Vein endothelial cell (primary cell): ENCODE measurements around a stretch of chr16.

DNA sequence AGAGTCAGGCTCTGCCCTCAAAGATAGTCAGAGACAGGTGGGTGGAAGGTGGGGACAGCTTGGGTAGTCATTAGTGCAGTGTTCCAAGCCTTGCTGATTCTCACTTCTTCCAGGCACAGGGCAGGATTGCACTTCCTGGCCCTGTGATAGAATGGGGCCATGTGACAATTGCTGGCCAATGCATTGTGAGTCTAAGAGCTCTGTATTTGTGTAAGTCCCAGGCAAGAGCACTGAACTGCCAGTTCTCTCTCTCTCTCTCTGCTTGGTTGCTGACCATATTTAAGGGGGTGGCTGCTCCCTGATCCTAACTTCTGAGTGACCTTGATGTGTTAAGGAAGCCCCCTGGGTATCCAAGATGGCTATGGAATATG is 112.1 kb downstream of the C16orf78 start:
- CAGE, long polyA plus RNA = no peak

DNA sequence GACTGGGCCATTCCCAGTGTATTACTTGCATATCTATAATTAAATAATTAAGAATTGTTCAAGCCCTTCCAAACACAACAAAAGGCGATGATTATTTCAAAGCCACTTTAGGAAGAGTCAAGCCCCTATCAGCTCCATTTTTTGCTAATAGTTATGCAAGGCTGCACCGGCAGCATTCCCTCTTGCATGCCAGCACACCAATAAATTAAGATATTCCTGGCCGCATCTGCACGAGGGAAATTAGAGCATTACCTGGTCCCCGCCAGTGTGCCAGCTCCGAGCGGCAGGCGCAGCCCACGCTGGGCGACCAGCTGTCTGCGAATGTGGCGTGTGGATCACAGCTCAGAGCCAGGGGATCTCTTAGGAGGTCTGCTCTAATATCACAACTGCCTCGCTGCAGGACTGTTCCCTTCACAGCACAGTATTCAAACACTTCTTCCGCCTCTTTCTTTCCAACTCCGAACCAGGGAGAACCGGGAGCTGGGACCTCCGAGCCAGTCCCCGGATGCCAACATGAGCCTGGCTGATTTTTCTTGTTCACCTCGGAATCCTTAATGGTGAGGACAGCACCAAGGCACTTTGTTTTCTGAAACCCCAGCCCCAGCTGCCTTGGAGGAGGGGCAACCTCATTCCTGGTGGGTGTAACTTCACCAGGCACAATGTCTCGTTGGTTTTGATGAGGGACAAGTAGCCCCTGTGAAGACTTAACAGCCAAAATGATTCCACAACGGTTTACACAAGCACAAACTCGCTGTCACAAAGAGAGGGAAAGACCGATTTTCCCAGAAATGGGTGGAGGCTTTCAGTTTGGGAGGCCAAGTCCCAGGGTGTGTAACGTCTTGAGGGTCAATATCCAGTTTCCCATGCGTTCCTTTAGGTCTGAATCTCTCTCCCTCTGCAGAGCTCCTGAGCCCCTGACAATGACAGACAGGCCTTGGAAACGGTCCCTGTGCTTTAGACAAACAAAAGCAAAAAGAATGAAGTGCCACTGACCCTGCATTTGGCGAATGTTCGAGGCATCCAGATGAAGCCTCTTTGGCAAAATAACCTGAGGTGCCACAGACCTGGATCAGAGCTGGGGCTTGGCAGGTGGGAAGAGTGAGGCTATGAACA is 213.1 kb downstream of the C16orf78 start:
- CAGE, long polyA plus RNA = no peak

GRCh38 chr16:49663460-49664718 is 192.0 kb downstream of the ZNF423 start:
- CAGE, long polyA plus RNA = no peak

DNA sequence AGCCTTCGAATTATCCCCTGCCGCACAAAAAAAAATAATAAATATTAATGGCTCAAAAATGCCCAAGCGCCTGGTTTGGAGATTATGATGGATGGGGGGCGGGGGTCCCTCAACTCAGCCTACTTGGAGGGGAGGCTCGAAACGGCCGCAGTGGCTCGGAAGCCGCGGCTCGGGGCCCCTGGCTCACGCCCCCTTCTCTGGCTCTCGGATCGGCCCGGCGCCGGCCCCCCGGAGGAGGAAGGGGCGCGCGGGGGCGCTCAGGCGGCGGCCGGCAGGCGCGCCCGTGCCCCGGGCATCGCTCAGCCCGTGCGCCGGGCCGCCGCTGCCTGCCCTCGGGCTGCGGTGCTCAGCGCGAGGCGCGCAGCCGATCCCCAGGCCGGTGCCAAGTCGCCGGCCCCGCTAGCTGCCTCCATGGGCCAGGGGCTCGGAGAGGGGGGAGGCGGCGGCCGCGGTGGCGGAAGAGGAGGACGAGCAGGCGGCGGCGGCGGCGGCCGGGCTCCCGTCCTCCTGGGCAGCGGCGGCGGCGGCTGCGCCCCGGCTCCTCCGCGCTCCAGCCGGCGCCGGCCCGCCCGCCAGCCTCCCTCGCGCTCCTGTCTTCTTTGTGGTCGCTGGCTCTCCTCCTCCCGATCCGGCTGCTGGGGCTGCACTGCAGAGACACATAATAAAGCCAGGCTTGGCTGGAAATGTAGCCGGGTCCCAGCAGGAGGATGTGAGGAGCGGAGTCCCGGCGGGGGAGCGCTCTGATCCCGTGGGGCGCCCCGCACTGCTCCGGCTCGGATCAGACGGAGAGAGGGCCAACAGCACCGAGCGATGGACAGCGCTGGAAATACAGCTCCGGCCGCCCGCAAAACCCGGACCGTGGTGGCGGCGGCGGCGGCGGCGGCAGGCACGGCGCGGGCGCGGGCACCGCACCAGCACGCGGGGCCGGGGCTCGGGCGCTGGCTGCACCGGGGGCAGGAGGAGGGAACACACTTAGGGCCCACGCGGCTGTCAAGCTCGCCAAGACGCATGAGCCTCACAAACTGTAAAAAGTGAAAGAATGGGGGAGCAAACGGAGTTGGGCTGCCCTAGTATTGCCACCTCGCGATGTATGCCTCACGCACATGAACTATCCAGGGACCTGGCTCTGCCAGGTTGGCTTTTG is 904 bp upstream of the ZNF423 start:
- CAGE, long polyA plus RNA = no peak

DNA sequence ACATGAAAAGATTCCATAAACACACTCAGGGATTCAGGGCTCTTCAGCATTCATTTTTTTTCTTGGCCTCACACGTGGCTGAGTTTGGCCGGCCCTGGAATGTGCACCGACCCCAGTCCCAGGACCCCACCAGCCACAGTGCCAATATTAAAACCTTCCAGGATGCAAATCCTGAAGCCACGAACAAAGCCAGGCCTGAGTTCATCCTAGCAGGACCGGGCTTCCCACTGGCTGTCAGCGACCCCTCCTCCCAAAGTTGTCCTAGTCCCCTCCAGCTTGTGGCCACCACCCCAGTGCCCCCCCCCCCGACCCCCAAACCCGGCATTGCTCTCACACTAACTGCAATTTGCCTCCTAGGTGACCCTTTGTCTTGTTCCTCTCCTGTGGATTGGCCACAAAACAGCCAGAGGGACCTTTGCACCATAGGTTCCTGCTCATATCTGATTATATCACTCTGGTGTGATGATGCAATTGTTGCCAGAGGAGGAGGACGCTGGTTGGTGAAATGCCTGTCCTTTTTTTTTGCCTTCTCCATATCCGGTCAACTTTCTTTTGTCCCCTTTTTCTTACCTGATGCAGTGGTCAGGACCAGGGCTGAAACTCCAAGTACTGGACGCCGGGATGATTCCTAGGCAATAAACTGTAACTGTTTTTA is 27.9 kb upstream of the ZNF423 start:
- CAGE, long polyA plus RNA = no peak

DNA sequence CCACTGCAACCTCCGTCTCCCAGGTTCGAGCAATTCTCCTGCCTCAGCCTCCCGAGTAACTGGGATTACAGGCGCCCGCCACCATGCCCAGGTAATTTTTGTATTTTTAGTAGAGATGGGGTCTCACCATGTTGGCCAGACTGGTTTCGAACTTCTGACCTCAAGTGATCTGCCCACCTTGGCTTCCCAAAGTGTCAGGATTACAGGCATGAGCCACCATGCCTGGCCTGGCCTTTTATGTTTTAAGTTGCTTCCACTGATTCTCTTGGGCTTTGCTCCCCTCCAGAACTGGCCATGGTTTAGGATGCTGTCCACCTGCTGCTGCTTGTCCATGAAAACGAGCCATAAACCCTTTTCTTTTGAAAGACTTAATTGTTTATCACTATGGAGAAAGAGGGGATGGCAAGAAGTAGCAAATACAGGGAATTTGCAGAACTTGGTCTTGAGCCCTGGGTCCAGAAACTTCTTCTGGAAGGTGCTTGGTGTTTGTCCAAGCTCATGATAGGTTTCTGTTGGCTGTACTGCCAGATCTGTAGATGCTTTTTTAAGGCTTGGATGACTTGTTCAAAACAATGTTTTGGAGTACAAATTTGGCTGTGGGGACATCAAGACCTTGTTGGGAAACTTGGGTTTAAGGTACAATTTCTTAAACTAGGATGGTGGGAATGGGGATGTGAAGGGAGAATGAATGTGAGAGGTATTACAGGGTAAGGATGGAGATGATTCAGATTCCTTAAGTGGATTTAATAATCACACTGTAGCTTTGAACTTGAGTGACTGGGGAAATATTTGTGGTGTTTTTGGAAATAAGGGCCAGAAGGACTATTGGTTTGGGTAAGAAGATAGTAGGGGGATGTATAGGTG is 5.3 kb downstream of the TENT4B start:
- CAGE, long polyA plus RNA = no peak

GRCh38 chr16:50315962-50317121 is 50.0 kb downstream of the ADCY7 start:
- CAGE, long polyA plus RNA = no peak

DNA sequence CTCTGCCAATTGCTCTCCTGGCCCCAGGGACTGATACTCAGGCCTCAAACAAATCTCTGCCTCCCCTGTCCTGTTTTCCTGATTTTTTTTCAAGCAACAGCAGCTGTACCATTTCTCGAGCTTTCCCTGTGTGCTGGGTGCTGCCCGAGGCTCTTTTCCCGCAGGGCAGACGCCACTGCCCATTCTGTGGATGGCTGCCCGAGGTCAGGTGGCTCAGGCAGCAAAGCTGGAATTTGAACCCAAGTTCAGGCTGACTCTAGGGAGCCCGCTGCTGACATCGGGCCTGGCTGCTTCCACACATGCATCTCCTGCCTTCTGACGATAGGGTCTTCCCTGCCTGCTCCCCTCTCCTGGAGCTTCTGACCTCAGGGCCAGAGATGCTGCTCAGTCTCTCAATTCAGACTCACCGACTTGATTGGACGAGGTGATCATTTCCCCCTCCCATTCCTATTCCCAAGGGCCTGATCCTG is 87.2 kb upstream of the NKD1 start:
- CAGE, long polyA plus RNA = no peak

DNA sequence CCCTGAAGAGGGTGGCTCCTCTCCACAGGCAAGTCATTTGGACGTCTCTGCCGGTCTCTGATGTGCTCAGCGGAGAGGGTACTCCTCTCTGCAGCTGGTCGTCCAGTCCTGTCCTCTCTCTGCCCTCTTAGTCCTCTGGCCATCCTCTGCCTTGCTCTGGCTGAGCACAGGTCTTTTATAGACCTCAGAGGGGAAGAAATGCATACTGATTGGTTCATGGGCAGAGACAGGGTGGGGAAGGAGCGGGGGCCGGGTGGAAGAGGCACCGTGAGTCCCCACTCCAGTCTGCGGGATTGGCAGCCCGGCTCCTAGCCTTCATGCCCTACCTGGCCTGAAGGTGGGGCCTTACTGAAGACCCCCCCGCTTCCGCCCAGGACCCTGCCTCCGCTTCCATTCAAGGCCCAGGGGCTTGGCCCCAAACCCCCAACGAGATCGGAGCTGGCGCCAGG is 69.9 kb upstream of the NKD1 start:
- CAGE, long polyA plus RNA = no peak

GRCh38 chr16:50613324-50614034 is 65.3 kb downstream of the NKD1 start:
- CAGE, long polyA plus RNA = no peak

- CAGE, long polyA plus RNA = no peak
Measured at GRCh38 chr16:50695407-50696444, 2.3 kb downstream of the NOD2 start.

DNA sequence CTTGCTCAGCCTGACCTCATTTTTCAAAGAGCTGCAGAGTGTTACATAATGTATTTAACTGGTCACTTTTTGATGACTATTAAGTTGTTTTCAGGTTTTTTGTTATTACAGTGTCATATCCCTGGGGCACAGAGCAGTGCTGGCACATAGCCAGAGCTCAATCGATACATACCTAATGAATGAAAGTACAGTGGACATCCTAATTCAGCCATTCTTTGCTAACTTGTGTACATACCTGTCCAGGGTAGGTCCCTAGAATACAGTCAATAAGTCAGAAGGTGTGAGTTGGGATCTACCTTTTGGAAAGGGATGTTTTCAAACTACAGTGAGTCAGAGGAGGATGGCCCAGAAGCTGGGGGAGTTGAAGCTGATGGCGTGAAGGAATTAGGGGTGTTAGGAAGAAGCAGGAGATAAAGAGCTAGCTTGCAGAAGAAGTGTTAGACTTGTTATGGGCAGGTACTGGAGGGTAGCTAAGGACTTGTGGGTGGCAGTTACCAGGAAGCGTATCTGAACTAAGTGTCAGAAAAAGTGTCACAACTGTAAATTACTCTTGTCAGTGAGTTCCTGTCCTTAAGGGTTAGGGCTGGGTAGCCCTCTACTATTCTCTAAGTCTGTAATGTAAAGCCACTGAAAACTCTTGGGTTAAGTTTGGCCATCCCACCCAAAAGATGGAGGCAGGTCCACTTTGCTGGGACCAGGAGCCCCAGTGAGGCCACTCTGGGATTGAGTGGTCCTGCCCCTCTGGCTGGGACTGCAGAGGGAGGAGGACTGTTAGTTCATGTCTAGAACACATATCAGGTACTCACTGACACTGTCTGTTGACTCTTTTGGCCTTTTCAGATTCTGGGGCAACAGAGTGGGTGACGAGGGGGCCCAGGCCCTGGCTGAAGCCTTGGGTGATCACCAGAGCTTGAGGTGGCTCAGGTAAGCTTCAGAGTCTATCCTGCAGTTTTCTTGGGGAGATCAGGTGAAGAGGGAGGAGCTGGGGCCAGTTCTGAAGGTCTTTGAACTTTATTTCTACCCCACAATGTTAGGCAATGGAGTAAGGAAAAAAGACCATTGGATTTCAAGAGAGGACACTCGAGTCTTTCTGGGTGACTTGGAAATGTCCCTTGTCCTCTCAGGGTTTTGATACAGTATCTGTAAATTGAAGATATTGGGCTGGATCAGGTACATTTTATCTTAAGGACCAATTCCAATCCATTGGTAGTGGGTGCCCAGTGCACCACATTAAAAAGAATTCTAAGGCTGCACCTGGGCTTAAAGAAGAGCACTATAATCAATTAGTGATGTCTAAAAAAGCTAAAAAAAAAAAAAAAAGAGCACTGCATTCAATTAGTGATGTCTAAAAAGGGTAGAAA is 19.6 kb upstream of the CYLD start:
- CAGE, long polyA plus RNA = no peak

DNA sequence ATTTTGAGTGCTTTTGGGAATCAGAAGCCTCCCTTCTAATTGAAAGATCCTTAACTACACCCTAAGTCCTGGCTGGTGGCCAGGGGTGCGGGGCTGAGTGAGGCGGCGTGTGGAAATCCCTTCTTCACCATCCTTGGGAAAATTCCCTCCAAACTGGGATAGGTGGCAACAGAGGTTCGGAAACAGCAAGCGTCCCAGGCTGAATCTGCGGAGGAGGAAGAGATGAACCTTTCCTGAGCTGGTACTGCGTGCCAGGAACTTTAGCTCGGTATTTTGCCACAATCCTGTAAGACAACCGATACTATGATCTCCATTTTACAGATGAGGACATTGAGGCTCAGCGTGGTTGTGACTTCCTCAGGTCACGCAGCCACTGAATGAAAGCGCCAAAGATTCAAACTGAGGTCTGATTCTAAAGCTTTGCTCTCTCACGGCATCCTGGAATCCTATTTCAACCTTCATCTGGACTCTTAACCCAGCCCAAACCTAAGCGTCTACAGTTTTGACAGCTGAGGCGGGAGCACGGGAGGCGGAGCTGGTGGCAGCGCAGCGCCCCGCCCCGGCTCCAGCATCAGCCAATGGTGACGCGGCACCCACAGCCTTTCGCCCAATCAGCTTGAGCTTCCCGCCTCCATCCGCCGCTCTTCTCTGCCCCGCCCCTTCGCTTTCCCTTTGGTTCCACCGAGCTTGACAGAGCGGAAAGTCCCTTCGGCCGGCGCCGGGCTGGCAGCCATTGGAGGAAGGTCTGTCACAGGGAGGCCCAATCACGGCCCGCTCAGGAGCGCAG is 493 bp upstream of the CYLD start:
- CAGE, long polyA plus RNA = no peak

DNA sequence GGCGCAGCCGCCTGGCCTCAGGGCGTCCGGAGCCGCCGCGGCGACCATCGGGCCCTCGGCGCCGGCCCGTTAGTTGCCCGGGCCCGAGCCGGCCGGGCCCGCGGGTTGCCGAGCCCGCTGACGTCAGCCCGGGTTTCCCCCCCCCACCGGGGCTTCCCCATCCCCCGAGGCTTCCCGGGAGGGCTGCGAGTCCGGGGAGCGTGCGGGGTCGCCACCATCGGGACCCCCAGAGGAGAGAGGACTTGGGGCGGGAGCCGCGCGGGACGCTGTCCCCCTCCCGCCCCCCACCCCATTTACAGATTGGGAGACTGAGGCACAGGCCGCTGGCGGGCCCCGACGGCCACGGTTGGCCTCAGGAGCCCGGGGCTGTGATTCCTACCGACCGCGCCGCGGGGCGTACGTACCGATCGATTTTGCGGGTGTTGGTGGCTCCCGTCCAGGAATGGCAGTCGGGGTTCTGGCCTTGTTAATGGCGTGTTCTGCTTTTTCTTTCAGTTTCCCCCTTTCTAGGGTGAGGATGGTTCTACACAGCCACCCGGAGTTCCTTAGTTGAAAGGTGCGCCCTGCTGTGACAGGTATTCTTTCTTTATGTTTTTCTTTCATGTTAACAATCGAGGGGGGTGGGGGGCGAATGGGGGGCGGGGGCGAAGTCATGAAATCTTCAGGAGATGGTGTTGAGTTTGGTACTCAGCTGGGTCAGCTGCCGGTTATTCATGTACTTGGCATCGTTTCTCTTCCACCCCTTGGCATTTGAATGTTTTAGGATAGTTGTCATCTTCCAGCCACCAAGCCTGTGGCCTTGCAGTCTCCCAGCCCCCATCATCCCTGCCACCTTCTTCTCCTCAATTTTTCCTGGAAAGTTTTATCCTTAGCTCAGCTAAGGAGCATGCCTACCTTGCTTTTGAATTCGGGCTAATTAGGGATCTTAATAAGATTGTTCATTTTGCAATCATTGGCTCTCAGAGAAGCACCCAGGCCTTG is 671 bp downstream of the CYLD start:
- CAGE, long polyA plus RNA = no peak

- CAGE, long polyA plus RNA = no peak
Measured at GRCh38 chr16:50746939-50747553, 5.2 kb downstream of the CYLD start.

- CAGE, long polyA plus RNA = no peak
Measured at GRCh38 chr16:50747554-50747925, 5.7 kb downstream of the CYLD start.

- CAGE, long polyA plus RNA = no peak
Measured at GRCh38 chr16:50800982-50801941, 59.4 kb downstream of the CYLD start.

GRCh38 chr16:51050837-51051044 is 100.3 kb downstream of the SALL1 start:
- CAGE, long polyA plus RNA = no peak

DNA sequence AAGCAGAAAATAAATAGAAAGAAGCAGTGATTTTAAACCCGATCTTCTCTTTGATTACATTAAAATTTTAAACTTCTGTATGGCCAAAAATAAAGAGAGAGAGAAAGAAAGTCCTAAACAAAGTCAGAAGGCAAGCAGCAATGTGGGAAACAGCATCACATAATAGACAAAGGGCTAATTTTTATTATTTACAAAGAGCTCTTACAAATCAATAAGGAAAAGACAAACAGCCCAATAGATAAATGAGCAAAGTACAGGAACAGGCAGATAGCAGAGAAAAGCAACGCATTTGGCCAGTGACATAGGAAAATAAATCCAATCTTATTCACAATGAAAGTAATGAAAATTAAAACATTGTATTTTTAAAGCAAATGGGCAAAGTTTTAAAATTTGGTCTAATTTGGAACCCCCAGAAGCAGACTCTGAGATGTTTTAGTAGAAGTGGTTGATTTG is 93.1 kb downstream of the SALL1 start:
- CAGE, long polyA plus RNA = no peak

- CAGE, long polyA plus RNA = no peak
Measured at GRCh38 chr16:51135017-51135572, 16.0 kb downstream of the SALL1 start.